Tibial nerve (tissue), 3 donors: ENCODE data around the genes B4GALNT1, OS9, AVIL, MON2 and AVPR1A.

DNA sequence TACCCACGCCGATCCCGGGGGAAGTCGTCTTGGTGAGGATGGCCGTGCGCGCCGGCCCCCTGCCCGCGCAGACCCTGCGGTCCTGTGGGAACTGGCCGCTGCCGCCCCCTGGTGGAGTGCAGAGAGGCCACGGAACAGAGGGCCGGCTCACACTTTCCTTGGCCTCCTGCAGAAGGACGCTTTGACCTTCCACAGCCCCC is 10.5 kb downstream of the ARHGEF25 start:
- PRO-cap = no peak
- RAMPAGE, long total RNA, 3 experiments = no peak in any of the 3 experiments

GRCh38 chr12:57632859-57633551 is at the start of gene B4GALNT1:
Gene B4GALNT1 (minus strand): TSS chr12:57633201.
- PRO-cap = unidirectional peak, minus-strand start at chr12:57633171; unidirectional peak, minus-strand start at chr12:57633199
- RAMPAGE, long total RNA, 3 experiments = no peak in any of the 3 experiments

GRCh38 chr12:57693509-57694493 is at the start of gene OS9:
Gene OS9 (plus strand): TSS chr12:57694132.
- PRO-cap = bidirectional peak, plus-strand start at chr12:57694145, minus-strand start at chr12:57693861
- RAMPAGE, long total RNA, 3 experiments = start-site peak on the plus strand in 3 of 3 experiments, at chr12:57694121-57694161 at its widest, 170 to 530 reads per replicate

- PRO-cap = no peak
- RAMPAGE, long total RNA, 3 experiments = no peak in any of the 3 experiments
Measured at GRCh38 chr12:57720334-57720744, 18.2 kb downstream of the AGAP2 start.

DNA sequence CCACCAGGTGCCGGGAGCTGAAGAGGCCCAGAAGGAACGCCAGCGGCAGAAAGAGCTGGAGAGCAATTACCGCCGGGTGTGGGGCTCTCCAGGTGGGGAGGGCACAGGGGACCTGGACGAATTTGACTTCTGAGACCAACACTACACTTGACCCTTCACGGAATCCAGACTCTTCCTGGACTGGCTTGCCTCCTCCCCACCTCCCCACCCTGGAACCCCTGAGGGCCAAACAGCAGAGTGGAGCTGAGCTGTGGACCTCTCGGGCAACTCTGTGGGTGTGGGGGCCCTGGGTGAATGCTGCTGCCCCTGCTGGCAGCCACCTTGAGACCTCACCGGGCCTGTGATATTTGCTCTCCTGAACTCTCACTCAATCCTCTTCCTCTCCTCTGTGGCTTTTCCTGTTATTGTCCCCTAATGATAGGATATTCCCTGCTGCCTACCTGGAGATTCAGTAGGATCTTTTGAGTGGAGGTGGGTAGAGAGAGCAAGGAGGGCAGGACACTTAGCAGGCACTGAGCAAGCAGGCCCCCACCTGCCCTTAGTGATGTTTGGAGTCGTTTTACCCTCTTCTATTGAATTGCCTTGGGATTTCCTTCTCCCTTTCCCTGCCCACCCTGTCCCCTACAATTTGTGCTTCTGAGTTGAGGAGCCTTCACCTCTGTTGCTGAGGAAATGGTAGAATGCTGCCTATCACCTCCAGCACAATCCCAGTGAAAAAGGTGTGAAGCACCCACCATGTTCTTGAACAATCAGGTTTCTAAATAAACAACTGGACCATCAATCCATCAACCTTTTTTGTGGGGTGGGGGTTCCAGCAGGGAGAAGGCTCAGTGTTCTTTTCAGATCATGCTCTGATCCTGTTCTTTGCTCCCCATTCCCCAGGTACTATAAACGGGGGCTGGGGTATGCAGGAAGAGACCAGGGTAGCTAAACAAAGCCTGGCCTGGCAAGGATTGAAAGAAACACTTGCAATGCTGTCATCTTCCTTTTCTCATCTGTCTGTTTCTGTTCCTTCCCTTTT is 17.5 kb downstream of the AGAP2 start:
- PRO-cap = no peak
- RAMPAGE, long total RNA, 3 experiments = no peak in any of the 3 experiments

- PRO-cap = no peak
- RAMPAGE, long total RNA, 3 experiments = no peak in any of the 3 experiments
Measured at GRCh38 chr12:57764684-57765000, 2.2 kb downstream of the CYP27B1 start.

GRCh38 chr12:57818176-57819339 is at the start of gene AVIL:
Gene AVIL (minus strand): TSS chr12:57818734.
- PRO-cap = no peak
- RAMPAGE, long total RNA, 3 experiments = no peak in any of the 3 experiments

- PRO-cap = bidirectional peak, plus-strand start at chr12:57844939, minus-strand start at chr12:57844829
- RAMPAGE, long total RNA, 3 experiments = no peak in any of the 3 experiments
Measured at GRCh38 chr12:57844224-57845028, 2.1 kb downstream of the CTDSP2 start.

GRCh38 chr12:58765195-58765575 is 155.1 kb downstream of the LRIG3 start:
- PRO-cap = no peak
- RAMPAGE, long total RNA, 3 experiments = no peak in any of the 3 experiments

DNA sequence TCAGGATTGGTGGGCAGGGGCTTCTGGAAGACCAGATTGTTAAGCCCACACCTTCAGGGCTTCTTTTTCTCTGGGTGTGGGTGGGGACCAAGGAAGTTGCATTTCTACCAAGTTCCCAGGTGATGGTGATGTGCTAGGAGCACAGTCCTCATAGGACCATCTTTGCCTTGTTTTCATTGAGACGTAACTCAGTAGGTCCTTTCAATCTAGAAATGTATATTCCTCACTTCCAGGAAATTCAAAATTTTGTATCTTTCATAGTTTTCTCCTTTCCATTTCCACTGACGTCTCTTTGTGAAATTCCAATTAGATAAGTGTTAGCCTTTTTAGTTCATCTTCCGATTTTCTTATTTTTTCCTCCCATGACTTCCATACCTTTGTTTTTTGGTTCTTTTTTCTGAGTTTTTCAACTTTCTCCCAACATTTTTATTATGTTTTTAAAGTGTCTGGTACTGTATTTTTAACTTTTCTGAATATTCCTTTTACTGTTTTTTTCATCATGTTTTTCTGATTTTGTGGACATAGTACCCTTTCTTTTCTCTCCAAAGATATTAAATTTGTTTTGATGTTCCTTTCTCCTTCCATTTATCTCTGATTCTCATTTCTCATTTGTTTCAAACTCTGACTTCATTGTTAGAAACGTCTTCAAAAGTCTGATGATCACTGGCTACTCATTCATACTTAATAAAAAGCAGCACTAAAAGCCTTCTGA is 21.1 kb downstream of the LRIG3 start:
- PRO-cap = no peak
- RAMPAGE, long total RNA, 3 experiments = no peak in any of the 3 experiments

DNA sequence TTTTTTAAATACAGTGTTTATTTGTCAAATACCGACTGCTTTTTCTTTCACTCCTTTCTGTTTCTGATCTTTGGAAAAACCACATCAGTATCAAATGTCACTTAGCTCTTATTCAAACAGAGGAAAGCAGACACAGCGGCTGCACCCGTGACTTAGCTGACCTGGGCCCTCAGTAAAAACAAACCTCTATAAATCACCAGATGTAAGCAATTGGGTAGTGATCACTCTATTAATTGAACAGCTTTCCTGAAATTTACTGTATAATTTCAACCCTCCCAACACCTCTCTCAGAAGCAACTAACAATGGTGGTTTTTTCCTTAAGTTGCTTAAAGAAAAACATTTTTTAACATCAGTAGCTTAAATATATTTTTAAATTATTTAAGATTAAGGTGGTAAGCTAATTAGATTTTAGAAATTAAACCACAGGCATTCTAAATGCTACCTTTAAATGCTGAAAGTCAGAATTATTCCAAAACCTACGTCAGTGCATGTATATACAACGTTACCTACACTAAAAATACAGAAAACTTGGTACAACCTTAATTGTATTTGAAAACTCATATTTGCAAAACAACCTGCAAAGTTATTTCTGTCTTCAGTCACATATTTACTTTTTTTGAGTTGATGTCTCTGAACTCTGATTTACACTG is 7.3 kb downstream of the LRIG3 start:
- PRO-cap = no peak
- RAMPAGE, long total RNA, 3 experiments = no peak in any of the 3 experiments

DNA sequence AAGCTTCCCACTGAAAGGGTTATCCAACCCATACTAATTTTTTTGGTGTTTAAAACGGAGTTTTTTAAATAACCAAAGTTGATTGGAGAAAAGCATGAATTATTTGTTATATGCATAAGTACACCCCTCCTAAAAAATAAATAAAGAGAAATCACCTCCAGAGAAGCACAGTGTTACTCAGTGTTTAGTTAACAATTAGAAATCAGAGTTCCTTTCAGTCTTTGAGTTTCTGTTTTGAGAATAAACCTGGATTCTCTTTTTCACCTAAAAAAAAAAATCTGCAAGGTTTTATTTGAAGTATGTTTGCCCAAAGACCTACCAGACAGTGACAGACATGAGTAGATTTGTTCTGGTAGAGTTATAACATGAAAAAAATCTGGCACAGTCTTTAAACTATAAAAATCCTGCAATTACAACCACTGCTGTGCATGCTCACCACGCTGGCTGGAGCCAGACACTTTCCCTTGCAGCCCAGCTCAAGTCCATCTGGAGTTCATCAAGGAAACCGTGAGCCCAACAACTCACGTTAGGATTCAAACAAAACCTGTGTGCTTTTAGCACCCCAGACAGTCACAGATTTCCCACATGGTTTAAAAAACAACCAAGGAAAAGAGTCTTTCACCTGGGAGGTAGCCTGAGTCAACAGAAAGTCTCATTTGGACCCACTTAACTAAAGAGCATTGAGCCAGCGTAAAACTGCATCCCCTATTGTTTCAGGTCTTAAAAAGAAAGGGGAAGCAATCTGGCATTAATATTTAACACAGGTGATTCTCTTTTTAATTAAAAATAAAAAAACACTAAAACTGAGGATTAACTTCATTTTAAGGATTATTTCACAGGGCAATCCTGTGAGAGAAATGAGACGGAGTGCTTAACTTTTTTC is 4.8 kb downstream of the LRIG3 start:
- PRO-cap = no peak
- RAMPAGE, long total RNA, 3 experiments = no peak in any of the 3 experiments

GRCh38 chr12:59597326-59597829 is 1.5 kb downstream of the SLC16A7 start:
- PRO-cap = bidirectional peak, plus-strand start at chr12:59597726, minus-strand start at chr12:59597571
- RAMPAGE, long total RNA, 3 experiments = no peak in any of the 3 experiments

DNA sequence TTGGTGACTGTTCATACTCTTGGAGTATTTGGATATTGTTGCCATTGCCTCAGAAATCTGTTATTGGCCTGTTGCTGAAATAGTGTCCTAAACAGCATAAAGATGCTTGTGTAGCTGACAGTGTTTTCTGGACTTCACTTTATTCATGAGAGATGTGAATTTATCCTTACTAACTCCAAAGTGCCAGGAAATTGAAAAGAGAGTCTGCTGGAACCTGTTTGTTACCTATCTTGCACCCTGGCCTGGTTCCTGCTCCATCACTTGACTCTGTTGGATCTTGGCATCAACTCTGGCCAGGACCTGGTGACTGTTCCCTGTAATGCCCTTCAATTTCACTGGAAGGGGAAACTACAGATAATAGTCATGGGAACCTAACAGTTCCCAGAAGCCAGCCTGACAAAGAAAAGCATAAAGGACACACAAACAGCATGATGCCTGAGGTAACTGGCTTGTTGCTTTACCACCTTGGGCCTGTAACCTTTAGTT is 19.9 kb downstream of the SLC16A7 start:
- PRO-cap = no peak
- RAMPAGE, long total RNA, 3 experiments = no peak in any of the 3 experiments

DNA sequence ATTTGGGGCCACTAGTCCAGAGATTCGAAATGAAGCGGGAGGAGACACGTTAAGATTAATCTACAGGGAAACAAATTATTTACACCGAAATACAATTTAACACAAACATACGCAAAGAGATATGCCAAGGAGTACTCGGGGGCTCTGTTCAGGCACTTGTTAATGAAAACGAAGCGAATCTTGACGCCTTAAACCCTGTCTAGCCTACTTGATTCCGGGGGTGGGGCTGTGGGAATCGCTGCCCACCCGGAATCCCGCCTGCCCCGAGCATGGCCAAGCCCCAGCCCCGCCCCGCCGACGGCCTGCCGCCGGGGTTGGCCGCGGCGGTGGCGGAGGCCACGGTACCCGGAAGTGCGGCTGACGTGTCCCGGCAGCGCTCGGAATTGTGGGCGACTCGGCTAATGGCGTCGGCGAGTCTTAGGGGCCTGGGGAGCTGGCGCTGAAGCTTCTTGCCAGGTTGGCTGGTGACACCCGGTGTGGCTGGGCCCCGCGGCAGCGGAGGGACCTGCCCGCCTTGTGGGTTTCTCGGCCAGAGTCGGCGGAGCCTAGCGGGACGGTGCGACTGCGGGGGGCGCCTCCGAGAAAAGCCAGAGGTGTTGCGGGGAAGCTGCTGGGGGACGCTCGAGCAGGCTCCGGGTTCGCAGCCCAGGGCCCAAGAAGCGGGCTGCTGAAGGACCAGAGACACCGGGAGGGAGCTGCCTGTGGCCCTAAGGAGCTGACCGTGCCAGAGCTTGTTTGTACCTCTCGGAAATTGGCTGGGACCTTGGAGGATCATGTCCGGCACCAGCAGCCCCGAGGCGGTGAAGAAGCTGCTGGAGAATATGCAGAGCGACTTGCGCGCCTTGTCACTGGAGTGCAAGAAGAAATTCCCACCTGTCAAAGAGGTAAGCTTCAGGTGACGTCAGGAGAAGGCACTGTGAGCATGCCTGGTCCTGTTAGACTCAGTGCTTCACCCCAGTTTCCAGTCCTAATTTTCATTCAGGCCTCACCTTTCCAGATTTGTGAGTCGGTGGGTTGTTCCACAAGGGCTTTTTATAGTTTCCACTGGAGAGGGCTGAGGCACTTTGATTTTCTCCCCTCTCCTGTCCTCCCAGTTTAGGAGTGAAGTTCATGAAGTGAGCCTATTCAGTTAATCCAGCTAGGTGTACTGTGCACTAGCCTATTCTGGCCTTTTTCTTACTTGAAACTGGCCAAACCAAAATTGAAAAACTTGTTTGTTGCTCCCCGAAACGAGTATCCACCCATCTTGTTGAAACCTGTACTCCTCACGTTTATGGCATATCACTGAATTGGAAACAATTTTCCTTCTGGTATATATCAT is at the start of gene MON2:
TSS of gene MON2 (plus strand) at position 392 of the 1,321 bp plus-strand sequence.
- PRO-cap = bidirectional peak, plus-strand start at position 413 of the sequence, minus-strand start at position 288 of the sequence
- RAMPAGE, long total RNA, 3 experiments = start-site peak on the plus strand in 3 of 3 experiments, centred at positions 387 to 392 of the sequence, 103 to 261 reads per replicate

GRCh38 chr12:62606358-62607467 is 140.1 kb downstream of the MON2 start:
- PRO-cap = no peak
- RAMPAGE, long total RNA, 3 experiments = no peak in any of the 3 experiments

DNA sequence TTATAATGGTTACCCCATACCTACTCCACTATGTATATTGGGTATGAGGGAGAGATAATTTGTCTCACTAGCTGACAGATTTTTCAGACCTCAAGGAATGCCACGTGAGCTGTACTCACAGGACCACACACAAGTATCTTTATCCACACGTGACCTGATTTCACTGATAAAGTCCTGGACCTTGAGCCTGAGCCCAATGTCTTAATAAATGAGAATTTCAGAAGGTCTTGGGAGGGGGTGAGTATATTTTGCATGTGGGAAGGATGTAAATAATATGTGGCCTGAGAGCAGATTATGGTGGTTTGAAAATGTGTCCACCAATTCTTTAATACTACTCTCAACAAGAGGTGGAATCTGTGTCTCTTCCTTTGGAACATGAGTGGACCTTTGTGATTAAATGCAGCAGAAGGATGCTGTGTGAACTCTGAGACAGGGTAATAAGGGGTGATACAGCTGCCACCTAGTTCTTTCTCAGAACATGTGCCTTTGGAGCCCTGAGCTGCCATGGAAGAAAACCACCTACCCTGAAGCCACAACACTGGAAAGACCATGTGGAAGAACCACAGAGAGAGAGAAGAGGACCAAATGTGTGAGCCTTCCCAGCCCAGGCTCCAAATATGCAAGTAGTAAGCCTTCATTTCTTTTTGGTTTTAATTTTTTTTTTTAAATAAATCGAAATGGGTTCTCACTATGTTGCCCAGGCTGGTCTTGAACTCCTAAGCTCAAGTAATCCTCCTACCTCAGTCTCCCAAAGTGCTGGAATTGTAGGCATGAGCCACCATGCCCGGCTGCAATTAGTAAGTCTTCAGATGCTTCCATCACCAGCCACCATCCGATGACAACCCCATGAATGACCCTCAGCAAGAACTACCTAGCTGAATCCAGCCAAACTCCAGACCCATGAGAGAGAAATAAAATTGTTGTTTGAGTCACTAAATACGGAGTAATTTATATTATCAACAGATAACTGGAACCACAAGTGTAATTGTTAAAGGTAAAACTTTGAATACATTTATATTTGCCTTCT is 149.4 kb downstream of the MON2 start:
- PRO-cap = no peak
- RAMPAGE, long total RNA, 3 experiments = start-site peak on the plus strand in 1 of 3 experiments, centred at positions 430 to 739 of the sequence, 6 reads per replicate

GRCh38 chr12:62711635-62712558 is 223.1 kb downstream of the PPM1H start:
- PRO-cap = no peak
- RAMPAGE, long total RNA, 3 experiments = no peak in any of the 3 experiments

DNA sequence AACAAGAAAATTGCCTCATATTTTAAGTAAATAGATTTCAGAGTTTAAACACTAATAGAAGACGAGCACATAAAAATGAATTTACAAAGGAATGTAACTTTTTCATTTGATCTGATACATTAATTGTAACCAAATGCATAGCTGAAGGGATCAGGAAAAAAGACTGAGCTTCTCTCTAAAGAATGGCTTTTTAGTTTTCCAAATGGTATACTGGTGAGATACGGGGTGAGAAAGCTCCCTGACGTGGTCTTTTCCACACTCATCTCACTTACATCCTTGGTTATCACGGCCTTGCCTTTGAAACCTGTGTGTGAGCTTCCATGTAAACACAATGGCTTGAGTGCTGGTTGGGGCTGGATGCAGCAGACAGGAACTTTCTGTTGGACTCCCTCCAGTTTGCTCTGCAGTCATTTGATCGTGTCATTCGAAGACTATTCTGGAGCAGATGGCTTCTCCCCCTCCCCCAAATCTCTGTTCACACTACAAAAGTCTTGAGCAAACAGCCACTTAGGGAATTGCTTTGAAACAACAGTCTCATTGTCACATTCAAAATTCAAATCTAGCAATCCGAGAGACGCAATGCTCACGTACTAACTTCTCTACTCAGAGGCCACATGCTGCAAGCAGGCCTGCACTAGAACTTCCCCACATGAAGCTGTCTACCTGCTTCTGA is 214.4 kb downstream of the PPM1H start:
- PRO-cap = no peak
- RAMPAGE, long total RNA, 3 experiments = no peak in any of the 3 experiments

- PRO-cap = unidirectional peak, minus-strand start at chr12:63151180
- RAMPAGE, long total RNA, 3 experiments = no peak in any of the 3 experiments
Measured at GRCh38 chr12:63150715-63151448, at the start of gene AVPR1A. Gene AVPR1A (minus strand): TSS chr12:63151201.